Measurements from ENCODE around the genes GPR55 and B3GNT7.

DNA sequence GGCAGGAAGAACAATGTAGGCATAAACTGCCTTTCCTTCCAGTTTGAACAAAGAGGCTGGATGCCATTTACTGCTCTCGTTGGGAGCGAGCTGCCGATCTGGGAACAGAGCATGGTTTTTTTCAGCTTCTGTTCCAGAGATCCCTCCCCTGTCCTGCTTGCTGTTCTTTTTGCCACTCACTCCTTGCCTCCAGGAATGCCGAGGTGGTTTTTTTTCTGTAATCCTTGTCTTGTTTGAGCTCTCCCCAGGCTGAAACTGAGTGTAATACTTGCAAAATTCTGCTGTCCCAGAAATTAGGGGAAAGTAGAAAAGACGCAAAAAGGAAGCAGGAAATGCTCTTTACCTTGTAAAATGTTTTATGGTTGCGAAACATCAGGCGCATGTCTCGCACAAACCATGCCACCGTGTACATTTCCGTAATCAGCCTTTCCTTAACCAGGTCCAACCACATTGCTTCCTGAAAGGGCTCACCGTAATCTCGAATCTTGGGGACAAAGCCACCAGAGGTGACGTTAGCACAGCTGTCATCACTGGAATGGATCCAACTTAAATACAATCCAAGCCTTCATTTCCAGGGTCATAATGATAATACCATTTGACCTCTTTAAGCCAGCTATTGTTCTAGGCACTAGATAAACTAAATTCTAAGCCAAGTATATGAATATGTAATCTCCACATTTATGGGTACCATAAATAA is 49.4 kb downstream of the SP110 start:
- RRBS, 2 experiments, result no CpG with 5 or more reads among the region's 13 CpGs

- RRBS, 2 experiments, result no CpG with 5 or more reads among the region's 10 CpGs
These were observed 17.2 kb downstream of the SP110 start for GRCh38 chr2:230202398-230203166.

- RRBS, 2 experiments, result no CpG with 5 or more reads among the region's 2 CpGs
These were observed 32.6 kb downstream of the SP100 start for GRCh38 chr2:230448639-230449022.

GRCh38 chr2:230527217-230527878 is 111.3 kb downstream of the SP100 start:
- RRBS, 2 experiments, result no CpG with 5 or more reads among the region's 2 CpGs

- RRBS, 2 experiments, result no CpG with 5 or more reads among the region's 4 CpGs
These were observed 16.6 kb downstream of the CAB39 start for GRCh38 chr2:230729271-230729635.

GRCh38 chr2:230737696-230738199 is 25.1 kb downstream of the CAB39 start:
- RRBS, 2 experiments, result no CpG with 5 or more reads among the region's 6 CpGs

DNA sequence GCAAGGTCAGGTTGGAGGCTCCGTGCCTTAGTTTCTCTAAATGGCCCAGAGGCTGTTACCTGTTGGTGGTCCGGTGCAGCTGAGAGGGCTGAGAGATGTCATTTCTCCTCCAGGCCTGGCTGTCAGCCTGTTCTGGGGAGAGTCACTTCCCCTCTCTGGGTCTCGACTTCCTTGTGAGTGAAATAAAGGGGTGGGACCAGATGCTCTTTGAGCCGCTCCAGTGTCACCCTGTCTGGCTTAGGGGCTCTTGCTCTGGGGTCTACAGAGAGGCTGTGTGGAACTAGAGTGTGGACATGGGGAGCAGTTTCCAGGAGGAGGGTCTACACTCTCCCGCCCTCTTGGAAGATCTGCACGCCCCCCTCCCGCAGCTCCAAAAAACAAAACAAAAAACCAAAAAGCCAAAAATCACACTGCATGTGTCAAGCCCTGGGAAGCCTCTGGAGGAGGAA is at the start of gene GPR55:
Gene GPR55 (minus strand): TSS at position 134 of the 449 bp plus-strand sequence.
- RRBS, 2 experiments, result no CpG with 5 or more reads among the region's 7 CpGs

GRCh38 chr2:231110688-231111004 is 14.2 kb downstream of the HTR2B start:
- RRBS, 2 experiments, result no CpG with 5 or more reads among the region's 1 CpG

- RRBS, 2 experiments, result no CpG with 5 or more reads among the region's 5 CpGs
These were observed 40.2 kb upstream of the B3GNT7 start for GRCh38 chr2:231355413-231355560.

- RRBS, 2 experiments, result no CpG with 5 or more reads among the region's 11 CpGs
These were observed 11.9 kb upstream of the B3GNT7 start for GRCh38 chr2:231383590-231383963.

GRCh38 chr2:231391799-231392744 is 3.4 kb upstream of the B3GNT7 start:
- RRBS, 2 experiments, result no CpG with 5 or more reads among the region's 17 CpGs

DNA sequence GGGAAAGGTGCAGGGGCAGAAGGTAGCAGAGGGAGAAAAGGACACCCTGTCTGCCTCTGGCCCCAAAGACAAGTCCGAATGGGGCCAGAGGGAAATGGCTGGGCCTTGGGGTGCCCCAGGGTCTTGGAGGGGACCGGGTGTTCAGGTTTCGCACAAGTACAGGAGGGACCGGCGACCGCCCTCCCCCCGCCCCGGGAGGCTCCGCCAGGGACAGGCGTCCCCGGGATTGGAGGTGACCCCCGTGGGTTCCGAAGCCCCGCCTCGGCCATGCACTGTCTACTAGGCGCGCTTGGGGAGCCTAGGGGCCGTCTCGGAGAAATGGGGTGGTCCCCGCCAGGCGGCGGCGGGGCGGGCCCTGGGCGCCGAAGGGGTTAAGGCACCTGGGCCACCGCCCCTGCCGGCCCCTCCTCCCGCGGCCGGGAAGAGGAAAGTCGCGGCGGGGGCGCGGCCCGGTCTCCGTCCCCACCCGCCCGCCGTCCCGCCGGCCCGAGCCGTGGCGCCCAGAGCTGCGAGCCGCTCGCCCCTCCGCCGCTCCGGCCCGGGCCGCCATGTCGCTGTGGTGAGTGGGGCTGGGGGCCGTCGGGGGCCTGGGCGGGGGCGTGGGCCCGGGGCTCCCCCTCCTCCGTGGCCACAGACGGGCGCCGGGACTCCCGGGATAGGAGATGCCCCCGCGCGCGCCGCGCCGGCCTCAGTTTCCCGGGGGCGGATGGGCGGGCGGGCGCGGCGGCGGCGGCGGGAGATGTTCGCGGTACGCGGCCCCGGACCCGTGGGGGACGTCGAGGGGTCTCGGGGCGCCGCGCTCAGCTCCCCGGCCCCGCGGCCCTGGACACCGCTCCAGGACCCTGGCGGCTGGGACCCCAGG is at the start of gene B3GNT7:
Gene B3GNT7 (plus strand): TSS at position 455 of the 862 bp plus-strand sequence.
- RRBS, 2 experiments, result 1 to 4% methylated on average over 45 to 51 of the region's 99 CpGs

GRCh38 chr2:231396989-231397571 is 1.6 kb downstream of the B3GNT7 start:
- RRBS, 2 experiments, result no CpG with 5 or more reads among the region's 9 CpGs

- RRBS, 2 experiments, result no CpG with 5 or more reads among the region's 17 CpGs
These were observed 3.9 kb downstream of the NCL start for GRCh38 chr2:231460089-231461054.

DNA sequence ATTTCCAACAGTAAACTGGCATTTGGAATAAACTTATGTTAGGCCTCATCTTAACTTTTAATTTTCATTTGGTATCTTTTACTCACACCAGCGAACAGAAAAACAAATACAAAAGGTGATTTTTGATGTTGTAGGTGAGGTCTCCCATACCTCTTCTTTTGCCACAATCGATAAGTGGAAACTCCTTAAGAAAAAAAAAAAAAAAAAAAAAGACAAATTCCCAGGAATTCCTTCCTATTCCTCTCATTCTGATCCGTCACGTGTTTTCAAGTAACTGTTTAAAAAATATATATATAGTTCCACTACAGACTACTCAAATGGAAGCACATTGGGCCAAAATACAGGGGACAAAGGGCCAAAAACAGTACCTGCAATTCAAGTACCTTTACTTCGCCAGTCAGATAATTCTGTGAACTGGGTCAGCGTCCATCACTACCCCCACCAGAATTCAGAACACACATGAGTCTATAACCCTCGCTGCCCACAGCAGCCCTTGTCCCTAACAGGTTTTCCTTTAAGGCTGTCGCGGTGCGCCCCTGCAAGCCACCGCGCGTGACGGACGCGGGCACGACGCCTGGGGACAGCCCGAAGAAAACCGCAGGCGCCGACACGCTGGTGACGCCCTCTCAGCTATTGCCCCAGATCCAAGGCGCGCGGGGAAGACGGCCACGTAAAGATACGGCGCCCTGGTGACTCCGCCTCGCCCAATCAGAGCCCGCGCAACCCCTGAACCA is 16.4 kb downstream of the NMUR1 start:
- RRBS, 2 experiments, result no CpG with 5 or more reads among the region's 35 CpGs

- RRBS, 2 experiments, result no CpG with 5 or more reads among the region's 6 CpGs
These were observed 15.8 kb upstream of the TEX44 start for GRCh38 chr2:231576938-231577263.

GRCh38 chr2:231613888-231614643 is 21.4 kb downstream of the TEX44 start:
- RRBS, 2 experiments, result under 1 to 5% methylated on average over 46 to 51 of the region's 81 CpGs

DNA sequence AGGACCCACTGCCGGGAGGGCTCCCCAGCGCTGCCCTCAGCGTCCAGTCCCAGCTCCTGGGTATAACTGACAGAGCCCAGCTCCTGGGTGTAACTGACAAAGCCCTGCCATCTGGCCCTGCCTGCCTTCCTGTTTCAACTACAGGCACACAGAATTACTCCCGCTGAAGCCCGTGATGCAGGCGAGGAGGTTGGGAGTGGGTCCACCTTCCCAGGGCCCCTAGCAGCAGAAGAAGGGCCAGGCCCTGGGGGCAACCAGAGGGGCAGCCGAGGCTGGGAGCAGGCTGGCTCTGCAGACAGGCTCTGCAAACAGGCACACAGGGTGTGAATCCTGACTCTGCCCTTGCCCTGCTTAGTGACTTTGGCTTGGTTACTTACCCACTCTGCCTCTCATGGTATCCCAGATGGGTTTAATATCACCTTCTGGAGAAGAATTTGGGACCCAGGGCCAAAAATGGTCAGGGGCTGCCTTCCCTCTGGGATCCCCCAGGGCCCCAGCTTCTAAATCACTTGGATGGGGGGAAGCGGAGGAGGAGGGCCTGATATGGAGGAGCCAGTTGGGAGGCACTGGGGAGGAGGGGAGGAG is 25.4 kb upstream of the PTMA start:
- RRBS, 2 experiments, result no CpG with 5 or more reads among the region's 8 CpGs

DNA sequence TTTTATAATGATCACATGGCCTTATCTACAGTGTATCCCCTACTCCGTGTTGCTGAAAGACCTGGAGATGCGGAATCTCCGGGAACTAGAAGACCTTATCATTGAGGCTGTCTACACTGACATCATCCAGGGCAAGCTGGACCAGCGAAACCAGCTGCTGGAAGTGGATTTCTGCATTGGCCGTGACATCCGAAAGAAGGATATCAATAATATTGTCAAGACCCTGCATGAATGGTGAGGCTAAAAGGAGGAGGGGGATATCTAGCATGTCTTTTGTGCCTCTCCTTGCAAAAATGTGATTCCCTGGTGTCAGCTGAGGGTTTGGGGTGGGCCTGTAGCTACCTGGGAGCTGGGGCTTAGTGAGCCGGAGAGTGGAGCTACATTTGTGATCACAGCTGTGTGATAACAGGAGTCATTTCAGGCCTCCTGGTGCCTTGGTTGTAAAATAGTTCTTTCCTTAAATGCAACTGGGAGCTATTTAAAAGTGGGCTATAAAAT is 9.9 kb downstream of the COPS7B start:
- RRBS, 2 experiments, result no CpG with 5 or more reads among the region's 7 CpGs